ENCODE measurements around a stretch of chr2.

- PRO-cap: no peak
These were observed 53.1 kb downstream of the RPL37A start for GRCh38 chr2:216551679-216552139.

DNA sequence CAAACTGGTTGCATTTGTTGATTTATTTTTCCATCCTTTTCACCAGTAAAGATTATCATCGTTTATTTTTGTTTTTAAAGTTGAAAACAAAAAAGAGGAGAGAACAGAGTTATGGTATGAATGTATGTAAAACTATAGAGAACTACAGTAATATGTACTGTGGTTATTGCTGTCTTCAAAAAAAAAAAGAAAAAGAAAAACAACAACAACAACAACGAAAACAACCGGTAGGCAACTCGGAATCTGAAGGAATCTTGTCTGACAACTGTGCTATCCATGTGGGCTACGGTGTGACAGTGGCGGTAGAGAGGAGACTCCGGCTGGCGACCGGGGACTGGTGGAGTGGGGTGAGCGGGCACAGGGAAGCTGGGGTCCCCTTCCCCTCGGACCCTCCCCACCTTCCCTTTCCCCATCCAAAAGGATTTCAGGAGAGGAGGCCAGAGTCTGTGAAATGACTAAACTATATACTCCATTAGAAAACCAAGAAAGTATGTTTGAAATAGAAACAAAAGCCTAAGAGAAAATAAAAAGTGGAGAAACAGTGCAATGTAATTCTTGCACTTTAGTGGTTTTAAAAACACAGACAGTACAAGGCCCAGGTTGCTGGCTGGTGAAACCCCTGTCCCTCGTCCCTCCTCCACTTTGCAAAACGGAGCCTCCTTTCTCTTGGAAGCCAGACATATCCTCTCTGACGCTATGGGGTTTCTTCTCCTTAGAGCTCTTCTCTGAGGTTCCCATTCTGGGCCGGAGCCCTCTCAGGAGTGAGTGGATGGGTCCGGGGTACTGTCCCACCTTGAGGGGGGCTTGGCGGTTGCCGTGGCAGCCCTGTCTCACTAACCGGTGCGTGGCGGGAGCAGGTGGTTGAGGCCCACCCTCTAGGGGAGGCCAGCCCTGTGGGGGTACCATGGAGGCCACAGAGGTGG lies 22.7 kb downstream of the IGFBP5 start:
- PRO-cap: no peak

- PRO-cap: unidirectional peak, plus-strand start at chr2:216792420
These were observed 67.8 kb downstream of the TNP1 start for GRCh38 chr2:216792000-216792570.

- PRO-cap: no peak
These were observed 206.9 kb upstream of the TNP1 start for GRCh38 chr2:217066645-217067329.

DNA sequence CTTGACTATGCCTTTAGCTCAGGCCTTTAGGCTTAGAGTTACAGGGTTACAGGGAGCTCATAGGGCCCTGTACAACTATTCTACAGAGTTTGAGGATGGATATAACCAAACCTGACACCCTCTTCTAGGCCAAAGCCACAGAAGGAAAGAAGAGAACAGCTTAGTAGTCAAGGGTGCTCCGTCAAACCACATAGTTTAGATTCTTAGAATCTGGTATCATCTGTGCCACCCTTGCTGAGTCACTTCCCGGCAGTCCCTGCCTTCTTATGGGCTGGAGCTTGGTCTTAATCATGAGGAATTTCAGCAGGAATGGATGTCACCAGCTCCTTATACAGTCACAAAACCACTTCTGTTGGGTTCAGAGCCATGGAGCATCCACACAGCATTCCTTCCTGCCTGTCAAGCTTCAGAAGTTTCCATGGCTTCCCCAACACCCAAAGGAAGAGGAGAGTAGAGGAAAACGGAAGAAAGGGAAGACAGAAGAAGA lies 245.9 kb upstream of the TNP1 start:
- PRO-cap: no peak

DNA sequence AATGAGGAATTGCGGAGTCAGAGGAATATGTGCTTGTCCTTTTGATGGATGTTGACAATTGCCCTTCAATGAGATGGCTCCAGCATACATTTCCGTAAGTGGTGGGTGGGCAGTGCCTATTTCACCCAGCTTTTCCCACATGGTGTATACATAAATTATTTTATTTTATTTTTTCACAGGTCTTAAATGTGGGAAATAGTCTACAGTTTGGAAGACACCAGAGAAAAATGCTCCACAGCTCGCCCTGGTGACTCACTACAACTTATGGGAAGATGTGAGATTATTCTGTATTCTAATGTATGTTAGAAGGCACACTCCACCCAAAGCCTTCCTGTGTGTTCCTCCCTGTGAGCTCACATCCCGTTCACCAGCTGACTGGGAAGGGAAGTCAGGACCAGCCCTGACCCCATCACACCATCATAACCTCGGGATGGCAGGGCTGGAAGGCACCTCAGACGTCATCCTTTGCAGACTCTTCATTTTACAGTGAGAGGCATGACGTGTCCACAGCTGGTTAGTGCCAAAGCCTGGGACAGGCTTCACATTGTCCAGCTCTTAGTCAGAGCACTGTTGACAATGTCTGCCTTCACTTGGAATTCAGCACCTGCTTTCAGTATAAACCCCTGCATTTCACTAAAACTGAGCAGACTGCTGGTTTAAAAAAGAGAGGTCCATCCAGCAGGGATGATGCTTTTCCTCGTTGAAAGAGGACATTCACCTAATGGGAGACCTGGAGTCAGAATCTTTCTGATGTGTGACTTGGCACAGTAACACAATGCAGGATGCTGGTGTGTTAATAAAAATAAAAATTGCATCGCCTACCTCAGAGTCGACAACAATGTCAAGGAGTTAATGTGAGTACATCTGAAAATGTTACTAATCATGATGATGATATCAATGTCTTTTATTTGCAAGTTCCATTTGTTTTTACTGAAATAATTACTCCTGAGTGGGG lies 417.8 kb upstream of the TNP1 start:
- PRO-cap: no peak

GRCh38 chr2:217310190-217310498 lies 450.3 kb upstream of the TNP1 start:
- PRO-cap: no peak

- PRO-cap: no peak
These were observed 471.8 kb upstream of the TNP1 start for GRCh38 chr2:217331535-217332132.

DNA sequence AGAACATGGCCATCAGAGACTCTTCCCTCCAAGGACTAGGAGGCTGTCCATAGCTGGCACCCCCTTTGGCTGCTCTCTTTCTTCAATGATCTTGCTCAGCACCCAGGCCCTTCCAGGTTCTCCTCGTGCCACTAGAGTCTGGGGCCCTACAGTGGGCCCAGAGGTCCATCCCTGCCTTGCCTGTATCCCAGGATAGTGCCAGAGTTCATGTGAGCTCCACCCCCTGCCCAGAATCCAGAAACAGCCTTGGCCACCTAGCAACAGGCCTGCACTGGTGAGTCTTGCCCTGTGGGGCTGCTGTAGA lies 180.7 kb downstream of the TNS1 start:
- PRO-cap: no peak

- PRO-cap: bidirectional peak, plus-strand start at chr2:217910381, minus-strand start at chr2:217910198
These were observed 92.7 kb downstream of the TNS1 start for GRCh38 chr2:217909944-217910637.

DNA sequence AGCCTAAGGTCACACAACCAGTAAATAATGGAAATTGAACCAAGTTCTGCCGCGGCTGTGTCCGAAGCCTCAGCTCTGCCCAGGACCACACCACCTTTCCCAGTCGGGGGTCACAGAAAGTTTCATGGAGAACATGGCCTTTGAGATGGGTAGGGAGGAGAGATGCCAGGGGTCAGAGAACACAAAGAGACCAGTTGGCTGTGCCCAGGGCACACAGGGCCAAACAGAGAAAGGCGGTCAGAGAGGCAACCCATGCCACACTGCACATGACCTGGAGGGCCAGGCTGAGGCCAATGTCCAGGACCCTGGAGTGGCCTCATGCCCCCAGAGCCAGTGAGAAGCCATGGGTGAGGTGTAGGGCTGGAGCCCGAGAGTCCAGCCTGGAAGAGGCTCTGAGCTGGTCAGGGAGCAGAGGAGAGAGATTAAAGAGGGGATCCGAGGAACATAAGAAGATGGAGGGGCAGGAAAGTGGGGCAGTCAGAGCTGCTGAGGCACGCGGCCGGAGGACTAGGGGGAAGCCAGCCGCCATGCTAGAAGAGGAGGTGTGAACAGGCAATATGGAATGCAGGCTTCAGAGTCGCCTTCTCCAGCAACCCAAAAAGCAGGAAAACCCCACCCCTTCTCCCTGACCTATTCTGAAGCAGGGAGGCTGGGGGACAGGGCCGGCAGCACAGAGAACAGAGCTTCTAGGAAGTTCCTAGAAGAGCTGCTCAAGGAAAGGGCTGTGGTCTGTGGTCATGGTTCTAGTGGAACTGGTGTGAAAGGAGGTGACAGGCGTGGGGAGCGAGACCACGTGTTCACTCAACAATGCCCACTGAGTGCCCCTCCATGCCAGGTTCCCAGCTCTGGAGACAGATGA lies 72.3 kb downstream of the TNS1 start:
- PRO-cap: bidirectional peak, plus-strand start at position 689 of the sequence, minus-strand start at position 542 of the sequence

GRCh38 chr2:217940262-217940777 lies 62.5 kb downstream of the TNS1 start:
- PRO-cap: no peak

GRCh38 chr2:217940778-217941979 lies 61.6 kb downstream of the TNS1 start:
- PRO-cap: bidirectional peak, plus-strand start at chr2:217941034, minus-strand start at chr2:217940983; bidirectional peak, plus-strand start at chr2:217941523, minus-strand start at chr2:217941457

GRCh38 chr2:217951366-217952310 lies 51.2 kb downstream of the TNS1 start:
- PRO-cap: no peak

GRCh38 chr2:217953348-217953652 lies 49.5 kb downstream of the TNS1 start:
- PRO-cap: bidirectional peak, plus-strand start at chr2:217953536, minus-strand start at chr2:217953236

- PRO-cap: no peak
These were observed 19.4 kb downstream of the TNS1 start for GRCh38 chr2:217983333-217983942.

GRCh38 chr2:217987931-217988842 lies 14.6 kb downstream of the TNS1 start:
- PRO-cap: no peak

- PRO-cap: no peak
These were observed 5.6 kb upstream of the RUFY4 start for GRCh38 chr2:218063393-218063965.

GRCh38 chr2:218217953-218218737 lies 1.2 kb downstream of the ARPC2 start:
- PRO-cap: no peak

GRCh38 chr2:218219779-218220333 lies 2.9 kb downstream of the ARPC2 start:
- PRO-cap: no peak